Thyroid gland (tissue), 7 donors: ENCODE data around the gene FHIP2A.

GRCh38 chr10:114714094-114714861 lies 56.2 kb upstream of the ABLIM1 start:
- PRO-cap, 2 experiments, result no peak in any of the 2 experiments
- RAMPAGE, long total RNA, 5 experiments, result no peak in any of the 5 experiments

GRCh38 chr10:114719120-114719918 lies 61.2 kb upstream of the ABLIM1 start:
- PRO-cap, 2 experiments, result no peak in any of the 2 experiments
- RAMPAGE, long total RNA, 5 experiments, result no peak in any of the 5 experiments

DNA sequence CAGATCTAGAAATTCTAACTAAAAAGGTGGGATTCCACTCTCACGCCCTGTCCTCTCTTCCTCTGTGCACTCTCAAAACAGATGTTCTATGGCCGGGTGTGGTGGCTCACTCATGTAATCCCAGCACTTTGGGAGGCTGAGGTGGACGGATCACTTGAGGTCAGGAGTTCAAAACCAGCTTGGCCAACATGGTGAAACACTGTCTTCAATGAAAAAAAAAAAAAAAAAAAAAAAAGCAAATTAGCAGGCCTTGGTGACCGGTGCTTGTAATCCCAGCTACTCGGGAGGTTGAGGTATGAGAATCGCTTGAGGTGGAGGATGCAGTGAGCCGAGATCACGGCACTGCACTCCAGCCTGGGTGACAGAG lies 52.6 kb upstream of the FHIP2A start:
- PRO-cap, 2 experiments, result no peak in any of the 2 experiments
- RAMPAGE, long total RNA, 5 experiments, result no peak in any of the 5 experiments

DNA sequence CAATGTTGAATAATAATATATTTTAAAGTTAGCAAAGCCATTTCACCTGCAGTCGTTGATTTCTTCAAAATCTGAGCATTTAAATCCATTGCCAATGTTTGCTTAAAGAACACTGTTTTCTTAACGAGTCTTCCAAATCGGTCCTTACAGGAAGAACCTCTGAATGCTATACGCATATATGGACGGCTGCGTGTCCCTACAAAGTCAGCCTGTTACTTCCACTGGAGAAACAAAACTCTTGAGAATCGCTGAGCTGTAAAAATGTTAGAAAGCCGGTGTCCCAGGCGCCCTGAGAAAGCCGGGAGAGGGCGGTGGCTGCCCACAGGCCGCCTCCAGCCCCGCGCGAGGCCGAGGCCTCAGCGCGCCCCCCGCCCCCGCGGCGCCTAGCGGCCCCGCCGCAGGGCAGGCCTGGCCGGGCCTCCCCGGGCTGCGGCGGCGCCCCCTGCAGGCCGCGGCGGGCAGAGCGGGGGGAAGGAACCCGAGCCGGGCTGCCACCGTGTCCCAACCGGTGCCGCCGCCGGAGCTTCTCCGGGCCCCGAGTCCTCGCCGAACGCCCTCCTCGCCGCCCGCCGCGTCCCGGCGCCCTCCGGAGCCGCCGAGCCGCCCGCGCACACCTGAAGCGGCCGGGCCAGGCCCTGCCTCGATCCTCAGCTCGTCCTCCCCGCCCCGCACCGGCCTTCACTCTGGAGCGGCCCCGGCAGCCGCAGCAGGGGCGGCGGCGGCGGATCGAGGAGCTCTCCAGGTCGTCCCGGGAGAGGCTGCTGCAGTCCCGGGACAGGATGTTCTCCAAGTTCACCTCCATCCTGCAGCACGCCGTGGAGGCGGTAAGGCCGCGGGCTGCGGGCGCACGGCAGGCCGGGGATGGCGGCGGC lies at the start of gene FHIP2A:
Gene FHIP2A, plus strand, starts transcription at position 481 of the 872 bp plus-strand sequence.
- PRO-cap, 2 experiments, result peak in 2 of 2 experiments; most common plus-strand start position 461 of the sequence (in 2); most common minus-strand start position 211 of the sequence (in 1)
- RAMPAGE, long total RNA, 5 experiments, result no peak in any of the 5 experiments

DNA sequence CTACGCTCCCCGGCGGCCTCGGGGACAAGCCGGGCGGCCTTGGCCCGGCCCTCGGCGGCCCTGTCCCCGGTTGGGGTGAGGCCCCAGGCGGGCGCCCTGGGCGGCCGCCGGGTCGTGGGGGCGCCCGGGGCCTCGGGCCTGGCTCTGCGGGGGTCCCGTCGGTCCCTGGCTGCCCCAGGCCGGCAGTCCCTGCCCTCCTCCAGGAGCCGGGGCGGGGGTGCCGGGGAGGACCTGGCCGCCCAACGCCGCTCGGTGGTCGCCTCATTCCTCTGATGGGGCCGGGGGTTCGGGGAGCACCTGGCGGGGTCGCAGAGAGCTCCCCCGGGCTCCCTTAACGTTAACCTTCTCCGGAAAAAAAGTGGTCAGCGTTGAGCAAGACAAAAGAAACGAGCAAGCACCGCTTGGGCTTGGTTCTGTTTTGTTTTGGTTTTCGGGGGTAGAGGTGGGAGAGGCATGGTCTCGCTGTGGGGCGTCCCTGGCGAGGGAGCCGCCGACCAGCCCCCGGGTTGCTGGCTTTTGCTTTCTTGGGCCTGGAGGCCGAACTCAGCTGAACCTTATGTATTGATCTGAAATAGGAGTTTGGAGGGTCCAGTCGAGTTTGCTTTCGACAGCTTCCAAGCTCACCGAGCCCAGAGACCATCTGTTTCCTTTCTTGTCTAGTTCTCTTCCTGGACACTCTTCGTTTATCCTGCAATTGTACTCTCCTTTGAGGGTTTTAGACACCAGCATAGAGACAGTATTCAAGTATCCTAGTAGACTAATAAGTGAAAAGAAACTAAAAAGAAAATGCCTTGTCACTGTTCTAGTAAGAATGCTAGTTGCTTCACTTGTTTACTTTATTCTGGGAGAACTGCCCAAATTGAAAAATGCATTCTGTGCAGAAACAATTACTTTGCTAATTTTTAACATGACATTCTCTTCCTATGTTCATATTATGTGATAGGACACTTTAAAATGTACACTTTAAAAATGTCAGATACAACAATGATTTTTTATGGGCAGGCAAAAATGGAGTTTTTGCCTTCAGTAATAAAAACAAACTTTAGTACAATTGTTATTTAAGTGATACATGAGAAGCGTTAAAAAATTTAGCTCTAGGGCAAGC lies 944 bp downstream of the FHIP2A start:
- PRO-cap, 2 experiments, result peak in 2 of 2 experiments; most common plus-strand start position 202 of the sequence (in 1); most common minus-strand start position 62 of the sequence (in 1)
- RAMPAGE, long total RNA, 5 experiments, result start-site peak on the minus strand in 2 of 5 experiments, centred at positions 688 to 716 of the sequence, 7 to 21 reads per replicate

DNA sequence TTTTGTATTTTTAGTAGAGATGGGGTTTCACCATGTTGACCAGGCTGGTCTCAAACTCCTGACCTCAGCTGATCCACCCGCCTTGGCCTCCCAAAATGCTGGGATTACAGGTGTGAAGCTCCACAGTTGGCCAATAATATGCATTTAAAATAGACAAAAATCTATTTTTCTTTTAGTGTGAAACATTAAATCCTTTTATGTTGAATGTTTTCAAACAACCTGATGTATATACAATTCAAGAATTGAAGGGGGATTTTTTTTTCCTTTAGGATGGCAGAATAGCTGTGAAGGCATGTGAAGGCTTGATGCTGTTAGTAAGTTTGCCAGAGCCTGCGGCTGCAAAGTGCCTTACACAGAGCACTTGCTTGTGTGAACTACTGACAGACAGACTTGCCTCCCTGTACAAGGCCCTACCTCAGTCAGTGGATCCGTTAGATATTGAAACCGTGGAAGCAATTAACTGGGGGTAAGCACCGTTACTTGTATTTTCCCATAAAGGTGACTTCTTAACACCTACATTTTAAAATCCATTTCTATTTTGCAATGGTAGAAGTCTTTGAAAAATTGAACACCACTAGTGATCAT lies 22.0 kb downstream of the FHIP2A start:
- PRO-cap, 2 experiments, result no peak in any of the 2 experiments
- RAMPAGE, long total RNA, 5 experiments, result no peak in any of the 5 experiments

- PRO-cap, 2 experiments, result no peak in any of the 2 experiments
- RAMPAGE, long total RNA, 5 experiments, result no peak in any of the 5 experiments
Observed at GRCh38 chr10:114845882-114846581, 24.5 kb downstream of the FHIP2A start.

DNA sequence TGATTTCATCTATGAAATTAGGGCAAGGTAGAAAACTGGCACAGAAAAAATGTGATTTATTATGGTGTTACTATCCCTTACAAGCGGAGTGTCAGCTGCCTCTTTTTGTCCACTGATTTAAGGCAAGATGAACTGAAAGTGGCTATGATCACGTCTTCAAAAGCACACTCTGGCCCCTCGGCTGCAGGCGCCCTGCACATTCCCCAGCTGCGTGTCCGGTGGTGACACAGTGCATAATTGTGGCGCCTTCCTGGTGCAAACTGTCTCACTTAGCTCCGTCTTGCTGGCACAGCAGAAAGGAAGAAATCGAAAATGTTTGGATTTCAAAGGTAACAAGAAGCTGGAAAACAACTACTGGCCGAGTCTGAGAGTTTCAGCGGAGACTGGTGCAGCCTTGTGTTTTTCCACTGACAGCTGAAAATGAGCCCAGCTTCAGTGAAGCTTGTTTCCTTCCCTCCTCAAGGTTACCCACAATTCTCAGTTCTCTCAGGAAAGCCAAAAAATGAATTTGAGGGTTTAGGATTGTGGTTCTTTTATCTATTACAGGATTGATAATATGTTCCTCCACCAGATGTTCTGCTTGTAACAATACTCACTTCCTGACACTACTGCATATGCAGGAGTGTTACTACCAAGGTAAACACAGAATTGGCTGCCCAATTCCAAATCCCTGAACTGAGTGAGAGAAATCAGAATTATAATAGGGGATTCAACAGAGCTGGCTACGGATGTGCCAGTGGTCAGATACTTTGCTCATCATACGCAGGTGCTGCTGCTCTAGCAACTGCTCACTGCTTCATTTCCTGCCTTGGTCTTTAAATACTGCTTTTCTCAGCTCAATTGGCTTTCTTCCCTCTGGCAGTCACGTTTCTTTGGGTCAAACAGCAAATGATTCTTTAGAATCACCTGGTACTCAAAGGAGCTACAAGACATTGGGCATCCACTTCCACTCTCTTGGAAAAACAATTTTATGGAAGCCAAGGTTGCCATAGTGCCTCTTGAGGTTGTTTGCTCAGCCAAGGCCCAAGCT lies 63.7 kb downstream of the TRUB1 start:
- PRO-cap, 2 experiments, result no peak in any of the 2 experiments
- RAMPAGE, long total RNA, 5 experiments, result no peak in any of the 5 experiments

DNA sequence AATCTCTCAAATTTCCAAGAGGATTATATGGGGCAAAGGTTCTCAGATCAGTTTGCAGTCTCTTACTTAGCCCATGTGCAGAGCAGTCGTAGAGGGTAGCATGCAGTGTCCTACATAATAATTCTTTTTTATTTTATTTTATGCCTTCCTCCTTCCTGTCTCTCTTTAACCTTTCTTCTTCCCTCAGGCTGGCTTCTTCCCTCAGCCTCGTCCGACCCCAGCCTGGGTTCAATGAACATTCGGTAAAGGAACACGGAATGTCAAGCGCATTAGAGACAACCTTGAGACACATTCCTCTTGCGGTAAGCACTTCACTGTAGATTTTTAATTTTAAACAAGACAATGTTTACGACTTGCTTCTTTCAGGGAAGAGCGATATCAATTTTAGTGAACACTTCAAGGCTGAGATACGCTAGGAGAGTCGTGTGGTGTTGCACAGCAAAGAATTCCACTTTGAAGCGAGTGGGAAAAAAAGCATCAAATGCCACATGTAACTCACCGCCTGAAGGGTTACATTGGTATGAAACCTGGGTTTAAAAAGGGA lies 69.0 kb upstream of the ATRNL1 start:
- PRO-cap, 2 experiments, result no peak in any of the 2 experiments
- RAMPAGE, long total RNA, 5 experiments, result no peak in any of the 5 experiments

- PRO-cap, 2 experiments, result no peak in any of the 2 experiments
- RAMPAGE, long total RNA, 5 experiments, result no peak in any of the 5 experiments
Observed at GRCh38 chr10:115093496-115093840, 303 bp downstream of the ATRNL1 start.

DNA sequence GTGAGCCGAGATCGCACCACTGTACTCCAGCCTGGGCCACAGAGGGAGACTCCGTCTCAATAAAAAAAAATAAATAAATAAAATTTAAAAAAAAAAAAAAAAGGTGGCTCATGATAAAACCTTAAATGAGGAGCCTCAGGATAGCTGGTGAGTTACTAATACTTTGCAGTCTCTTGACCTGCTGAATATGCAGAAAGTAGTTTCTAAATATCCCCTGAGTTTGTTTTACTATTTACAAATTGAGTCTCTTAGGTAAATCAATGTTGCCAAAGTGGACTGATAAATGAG lies 79.1 kb downstream of the GFRA1 start:
- PRO-cap, 2 experiments, result no peak in any of the 2 experiments
- RAMPAGE, long total RNA, 5 experiments, result no peak in any of the 5 experiments

- PRO-cap, 2 experiments, result no peak in any of the 2 experiments
- RAMPAGE, long total RNA, 5 experiments, result no peak in any of the 5 experiments
Observed at GRCh38 chr10:116278588-116279245, 5.7 kb upstream of the GFRA1 start.

- PRO-cap, 2 experiments, result no peak in any of the 2 experiments
- RAMPAGE, long total RNA, 5 experiments, result no peak in any of the 5 experiments
Observed at GRCh38 chr10:116737635-116738216, 4.6 kb downstream of the HSPA12A start.

GRCh38 chr10:116741779-116742387 lies 483 bp downstream of the HSPA12A start:
- PRO-cap, 2 experiments, result no peak in any of the 2 experiments
- RAMPAGE, long total RNA, 5 experiments, result no peak in any of the 5 experiments

DNA sequence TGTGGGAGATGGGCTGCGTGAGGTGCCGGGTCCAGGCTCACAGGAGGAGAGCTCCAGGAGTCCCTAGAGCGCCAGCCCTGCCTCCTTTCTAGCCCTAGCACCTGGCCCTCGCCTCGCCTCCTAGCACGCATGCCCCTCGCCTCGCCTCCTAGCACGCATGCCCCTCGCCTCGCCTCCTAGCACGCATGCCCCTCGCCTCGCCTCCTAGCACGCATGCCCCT lies 11.8 kb downstream of the VAX1 start:
- PRO-cap, 2 experiments, result no peak in any of the 2 experiments
- RAMPAGE, long total RNA, 5 experiments, result no peak in any of the 5 experiments

DNA sequence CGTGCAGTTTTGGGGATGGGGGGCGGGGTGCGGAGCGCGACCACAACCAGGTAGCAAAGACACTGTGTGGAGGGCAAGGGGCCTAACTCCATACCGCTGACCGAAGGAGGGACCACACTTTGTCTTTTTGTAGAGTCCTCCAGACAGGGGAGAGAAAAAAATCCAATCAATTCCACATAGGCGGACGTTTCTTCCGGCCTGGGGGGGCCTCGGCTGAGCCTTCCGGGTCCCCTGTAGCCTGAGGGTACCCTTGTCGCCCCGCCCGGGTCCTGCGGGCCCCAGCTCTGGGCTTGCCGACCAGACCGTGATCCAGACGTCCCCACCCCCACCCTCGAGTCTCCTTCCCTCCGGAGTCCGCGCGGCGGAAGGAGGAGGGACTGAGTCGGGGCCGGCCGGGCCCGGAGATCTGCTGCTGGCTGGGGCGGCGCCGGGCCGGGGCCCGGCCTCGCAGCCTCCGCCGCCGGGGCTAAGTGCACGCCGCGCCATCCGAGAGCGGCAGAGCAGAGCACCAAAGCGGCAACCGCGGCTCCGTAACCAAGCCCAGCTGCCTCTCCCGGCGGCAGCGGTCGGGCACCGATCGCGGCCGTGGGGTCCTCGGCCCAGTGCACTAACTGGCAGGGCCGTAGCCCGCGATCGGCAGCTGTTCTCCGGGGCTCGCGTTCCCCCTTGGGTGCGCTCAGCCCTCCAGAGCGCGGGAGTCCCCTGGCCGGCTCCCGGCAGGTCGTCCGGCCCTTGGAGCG lies 1.1 kb downstream of the VAX1 start:
- PRO-cap, 2 experiments, result no peak in any of the 2 experiments
- RAMPAGE, long total RNA, 5 experiments, result no peak in any of the 5 experiments

DNA sequence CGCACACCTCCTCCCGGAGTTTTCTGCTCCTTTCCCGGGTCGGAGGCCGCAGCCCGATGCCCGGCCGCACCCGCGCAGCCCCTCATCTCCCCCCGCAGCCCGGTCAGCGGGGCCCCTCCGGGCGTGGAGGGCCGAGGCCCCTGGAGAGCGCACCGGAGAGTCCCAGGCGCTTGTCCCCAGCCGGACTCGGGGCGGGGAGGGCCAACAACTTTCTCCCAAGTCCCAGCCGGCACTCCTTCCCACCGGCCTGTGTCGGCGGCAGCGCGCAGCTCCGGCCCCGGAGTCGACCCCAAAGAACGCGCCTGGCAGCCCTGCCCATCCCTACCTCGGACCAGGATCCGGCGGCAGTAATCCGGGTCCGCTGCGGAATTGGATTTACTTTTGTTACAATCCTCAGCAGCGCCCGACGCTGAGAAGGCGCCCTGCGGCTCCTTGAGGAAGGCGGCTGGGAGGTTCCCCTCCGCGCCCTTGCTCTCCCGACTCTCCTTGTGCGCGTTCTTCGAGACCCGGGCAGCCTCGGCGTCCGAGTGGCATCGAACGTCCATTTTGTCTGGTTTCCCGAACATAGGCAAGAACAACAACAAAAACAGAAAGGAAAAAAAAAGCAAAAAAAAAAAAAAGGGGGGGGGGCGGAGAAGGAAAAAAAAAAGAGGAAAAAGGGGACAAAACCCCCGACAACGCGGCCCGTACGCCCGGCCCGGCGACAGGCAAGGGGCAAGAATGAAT lies 416 bp downstream of the VAX1 start:
- PRO-cap, 2 experiments, result no peak in any of the 2 experiments
- RAMPAGE, long total RNA, 5 experiments, result no peak in any of the 5 experiments

- PRO-cap, 2 experiments, result no peak in any of the 2 experiments
- RAMPAGE, long total RNA, 5 experiments, result no peak in any of the 5 experiments
Observed at GRCh38 chr10:117248813-117249158, 7.9 kb downstream of the SLC18A2 start.

GRCh38 chr10:117540084-117540730 lies 2.3 kb upstream of the EMX2 start:
- PRO-cap, 2 experiments, result no peak in any of the 2 experiments
- RAMPAGE, long total RNA, 5 experiments, result no peak in any of the 5 experiments

DNA sequence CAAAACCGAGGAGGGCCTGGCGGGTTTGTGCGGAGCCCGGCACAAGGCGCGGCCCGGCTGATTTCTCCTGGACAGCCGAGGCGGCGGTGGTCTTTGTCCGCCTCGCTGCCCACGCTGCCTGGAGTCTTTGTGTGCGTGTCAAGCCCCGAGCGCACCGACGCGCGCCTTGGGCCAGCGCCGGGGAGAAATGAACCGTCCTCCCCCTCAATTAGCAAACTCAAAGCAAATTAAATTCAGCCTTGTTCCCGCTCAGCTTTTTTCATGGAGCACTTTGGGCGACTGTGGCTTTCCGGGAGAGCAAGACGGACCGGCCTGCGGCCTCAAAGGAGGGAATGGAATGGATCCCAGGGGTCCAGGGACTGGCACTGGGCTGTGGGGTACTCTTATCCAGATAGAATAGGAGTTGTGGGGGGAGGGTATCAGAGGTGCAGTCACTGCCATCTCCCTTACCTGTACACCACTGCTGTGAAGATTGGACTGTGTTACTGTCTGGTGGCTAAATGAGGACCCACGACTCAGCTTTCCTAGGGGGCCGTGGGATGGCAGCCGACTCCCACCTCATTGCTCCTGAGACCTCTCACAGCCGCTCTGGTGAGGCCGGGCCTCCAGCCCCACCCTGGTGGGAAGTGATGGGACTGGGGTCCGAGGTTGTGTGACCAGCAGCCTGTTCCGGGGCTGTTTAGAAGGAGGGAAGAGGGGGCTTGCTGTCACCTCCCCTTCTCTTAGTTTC lies 4.2 kb downstream of the EMX2 start:
- PRO-cap, 2 experiments, result no peak in any of the 2 experiments
- RAMPAGE, long total RNA, 5 experiments, result no peak in any of the 5 experiments